AG04450 (cell line): ENCODE results near the genes CHD9, RBL2 and AKTIP.

DNA sequence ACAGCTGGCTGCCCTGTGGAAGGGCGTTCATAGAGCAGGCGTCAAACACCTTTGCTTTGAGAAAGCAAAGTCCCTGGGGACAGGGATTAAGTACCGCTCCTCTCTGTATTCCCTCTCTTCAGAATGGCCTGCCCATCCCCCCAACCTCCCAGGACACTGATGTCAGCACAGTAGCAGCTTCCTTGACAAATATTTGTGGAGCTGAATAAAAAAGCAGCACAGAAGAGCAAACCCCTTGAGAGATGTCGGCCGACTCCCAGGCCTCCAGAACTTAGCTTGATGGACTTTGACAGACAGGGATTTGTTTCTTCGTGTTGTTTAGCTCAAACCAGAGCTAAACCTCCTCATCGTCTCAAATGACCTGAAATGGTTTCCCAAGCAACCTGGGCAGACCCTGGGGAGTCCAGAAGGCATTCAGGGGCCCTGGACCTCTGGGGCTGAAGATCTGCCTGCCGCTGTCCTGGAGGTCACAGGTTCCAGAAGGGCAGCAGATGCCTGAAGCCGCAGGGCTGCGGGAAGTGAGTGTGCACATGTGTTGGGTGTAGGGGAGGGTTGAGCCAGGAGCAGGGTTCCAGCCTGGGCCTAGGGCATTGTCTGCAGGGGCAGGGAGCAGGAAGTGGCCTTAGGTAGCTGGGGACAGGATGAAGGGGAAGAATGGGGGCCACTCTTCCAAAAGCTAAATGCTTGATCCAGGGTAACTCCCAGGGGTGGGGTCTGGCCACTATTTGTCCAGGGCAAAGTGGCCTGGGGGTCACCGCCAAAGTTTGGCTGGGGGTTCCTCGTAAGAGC, 42.3 kb upstream of the NKD1 start:
- CAGE, long polyA plus RNA: no peak
- RRBS: no CpG with 5 or more reads among the region's 12 CpGs

DNA sequence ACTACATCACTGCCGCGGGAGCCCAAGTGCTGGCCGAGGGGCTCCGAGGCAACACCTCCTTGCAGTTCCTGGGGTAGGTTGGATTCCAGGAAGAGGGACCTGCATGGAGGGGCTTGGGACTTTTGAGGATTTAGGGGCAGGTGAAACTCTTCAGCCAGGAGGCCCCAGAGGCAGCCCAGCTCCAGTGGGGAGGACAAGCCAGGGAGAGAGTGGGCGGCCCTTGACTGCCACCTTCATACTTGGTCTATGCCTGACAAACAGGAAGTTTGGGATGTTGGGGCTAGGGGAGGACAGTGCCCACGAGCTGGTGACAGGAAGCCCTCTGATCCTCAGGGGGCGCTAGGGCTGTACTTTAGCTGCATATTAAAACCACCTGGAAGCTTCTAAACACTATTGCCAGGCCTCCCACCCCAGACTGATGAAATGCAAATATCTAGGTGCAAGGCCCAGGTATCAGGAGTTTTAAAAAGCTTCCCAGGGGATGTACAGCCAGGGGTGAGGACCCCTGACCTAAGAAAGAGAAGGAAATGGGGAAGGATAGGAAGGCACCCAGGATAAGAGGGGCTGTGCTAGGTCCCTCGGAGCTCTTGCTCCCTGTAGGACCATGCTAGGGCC, 21.8 kb upstream of the CYLD start:
- CAGE, long polyA plus RNA: no peak
- RRBS: no CpG with 5 or more reads among the region's 8 CpGs

DNA sequence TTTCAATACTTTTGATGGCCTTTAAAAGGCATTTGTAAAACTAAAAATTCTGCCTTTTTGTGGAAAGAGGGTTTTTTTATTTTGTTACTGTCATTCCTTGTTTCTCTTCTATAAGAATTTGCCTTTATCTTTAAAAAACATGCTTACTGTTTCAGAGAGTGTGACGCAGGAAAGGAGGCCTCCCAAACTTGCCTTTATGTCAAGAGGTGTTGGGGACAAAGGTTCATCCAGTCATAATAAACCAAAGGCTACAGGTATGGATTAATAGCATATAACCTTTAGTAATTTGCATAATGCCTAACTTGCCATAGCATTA, 34.1 kb downstream of the CYLD start:
- CAGE, long polyA plus RNA: no peak
- RRBS: no CpG with 5 or more reads among the region's 1 CpG

GRCh38 chr16:50826849-50827240, 85.0 kb downstream of the CYLD start:
- CAGE, long polyA plus RNA: no peak
- RRBS: no CpG with 5 or more reads among the region's 3 CpGs

DNA sequence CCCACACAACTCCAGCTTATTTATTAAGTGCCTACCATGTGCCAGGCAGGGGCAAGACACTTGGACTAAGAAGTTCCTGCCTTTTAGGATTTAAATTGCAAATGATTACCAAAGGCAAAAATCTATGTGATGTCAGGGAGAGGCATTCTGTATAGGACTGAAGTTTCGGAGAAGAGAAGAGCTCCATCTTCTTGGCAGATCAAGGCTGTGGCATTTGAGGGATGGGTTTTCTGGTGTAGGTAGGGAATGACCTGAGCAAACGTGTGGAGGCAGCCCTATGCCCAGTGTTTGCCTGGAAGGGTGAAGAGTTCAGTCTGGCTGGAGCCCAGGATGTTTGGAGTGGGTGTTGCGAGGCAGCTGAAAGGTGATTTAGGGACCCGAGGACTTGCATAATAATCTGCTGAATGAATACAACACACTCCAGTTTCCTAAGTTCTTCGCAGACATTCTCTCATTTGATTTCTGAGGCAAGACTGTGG, 186.1 kb downstream of the CYLD start:
- CAGE, long polyA plus RNA: no peak
- RRBS: no CpG with 5 or more reads among the region's 5 CpGs

DNA sequence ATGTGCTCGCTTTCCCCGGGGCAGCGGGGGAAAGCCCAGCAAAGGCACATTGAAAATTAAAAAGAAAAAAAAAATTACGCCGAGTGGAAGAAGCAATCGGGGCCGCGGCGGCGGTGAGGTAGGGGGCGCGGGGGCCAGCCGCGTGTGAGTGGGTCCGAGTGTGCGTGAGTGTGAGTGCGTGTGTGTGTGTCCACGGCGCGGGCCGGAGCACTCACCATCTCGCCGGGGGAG, 204 bp downstream of the SALL1 start:
- CAGE, long polyA plus RNA: no peak
- RRBS: no CpG with 5 or more reads among the region's 23 CpGs

GRCh38 chr16:51157700-51158370, 6.8 kb upstream of the SALL1 start:
- CAGE, long polyA plus RNA: no peak
- RRBS: no CpG with 5 or more reads among the region's 11 CpGs

DNA sequence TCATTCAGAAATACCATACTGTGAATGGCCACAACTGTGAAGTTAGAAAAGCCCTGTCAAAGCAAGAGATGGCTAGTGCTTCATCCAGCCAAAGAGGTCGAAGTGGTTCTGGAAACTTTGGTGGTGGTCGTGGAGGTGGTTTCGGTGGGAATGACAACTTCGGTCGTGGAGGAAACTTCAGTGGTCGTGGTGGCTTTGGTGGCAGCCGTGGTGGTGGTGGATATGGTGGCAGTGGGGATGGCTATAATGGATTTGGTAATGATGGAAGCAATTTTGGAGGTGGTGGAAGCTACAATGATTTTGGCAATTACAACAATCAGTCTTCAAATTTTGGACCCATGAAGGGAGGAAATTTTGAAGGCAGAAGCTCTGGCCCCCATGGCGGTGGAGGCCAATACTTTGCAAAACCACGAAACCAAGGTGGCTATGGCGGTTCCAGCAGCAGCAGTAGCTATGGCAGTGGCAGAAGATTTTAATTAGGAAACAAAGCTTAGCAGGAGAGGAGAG, 495.3 kb upstream of the SALL1 start:
- CAGE, long polyA plus RNA: no peak
- RRBS: no CpG with 5 or more reads among the region's 10 CpGs

DNA sequence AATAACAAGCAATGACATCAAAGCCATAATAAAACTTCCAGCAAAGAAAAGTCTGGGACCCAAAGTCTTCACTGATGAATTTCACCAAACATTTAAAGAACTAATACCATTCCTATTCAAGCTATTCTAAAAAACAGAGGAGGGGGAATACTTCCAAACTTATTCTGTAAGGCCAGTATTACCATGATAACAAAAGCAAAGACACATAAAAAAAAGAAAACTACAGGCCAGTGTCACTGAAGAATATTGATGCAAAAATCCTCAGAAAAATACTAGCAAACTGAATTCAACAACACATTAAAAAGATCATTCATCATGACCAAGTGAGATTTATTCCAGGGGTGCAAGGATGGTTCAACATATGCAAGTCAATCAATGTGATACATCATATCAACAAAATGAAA, 591.9 kb upstream of the SALL1 start:
- CAGE, long polyA plus RNA: no peak

GRCh38 chr16:52539776-52540353, 7.1 kb downstream of the TOX3 start:
- CAGE, long polyA plus RNA: no peak
- RRBS: no CpG with 5 or more reads among the region's 10 CpGs

DNA sequence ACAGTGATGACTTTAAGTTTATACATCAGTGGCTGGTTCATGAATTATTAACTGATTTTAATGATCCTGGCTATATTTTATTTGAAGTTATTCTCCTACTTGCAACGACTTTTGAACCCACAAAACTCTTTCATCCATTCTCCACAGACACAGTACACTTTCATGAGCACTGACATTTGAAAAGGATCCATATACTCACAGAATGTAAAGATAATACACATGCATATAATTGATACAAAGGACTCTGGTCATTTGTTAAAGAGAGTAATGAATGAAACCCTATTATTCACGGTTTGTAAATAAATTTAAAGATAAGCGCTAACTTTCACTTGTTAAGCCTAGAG, 3.3 kb downstream of the TOX3 start:
- CAGE, long polyA plus RNA: no peak
- RRBS: no CpG with 5 or more reads among the region's 3 CpGs

DNA sequence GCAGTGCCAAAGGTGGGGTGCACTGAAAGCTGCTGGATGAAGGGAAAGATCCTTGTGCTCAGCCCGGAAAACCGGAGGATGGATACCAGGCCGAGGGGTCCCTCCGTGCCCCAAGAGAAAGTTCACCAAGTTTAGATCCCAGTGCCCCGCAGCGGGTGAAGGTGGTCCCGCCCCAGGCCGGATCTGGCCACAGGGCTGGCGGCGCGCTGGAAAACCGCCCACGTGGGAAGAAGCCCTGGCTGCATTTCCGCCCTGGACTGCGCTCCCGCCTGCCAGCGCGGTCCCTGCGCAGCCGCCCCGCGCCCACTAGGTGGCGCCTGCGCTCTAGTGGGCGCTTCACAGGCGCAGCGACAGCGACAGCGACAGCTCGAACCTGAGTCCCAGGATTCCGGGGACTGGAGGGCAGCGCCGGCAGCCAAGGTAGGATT, at the start of gene CHD9:
TSS of gene CHD9 (plus strand) at position 334 of the 428 bp plus-strand sequence.
- CAGE, long polyA plus RNA: start-site peak on the plus strand centred at position 352 of the sequence, 84 bp wide, 75 and 56 reads in 2 replicates
- RRBS: 0% methylated on average over 7 of the region's 33 CpGs

GRCh38 chr16:53056229-53057011, 1.6 kb downstream of the CHD9 start:
- CAGE, long polyA plus RNA: no peak
- RRBS: no CpG with 5 or more reads among the region's 10 CpGs

DNA sequence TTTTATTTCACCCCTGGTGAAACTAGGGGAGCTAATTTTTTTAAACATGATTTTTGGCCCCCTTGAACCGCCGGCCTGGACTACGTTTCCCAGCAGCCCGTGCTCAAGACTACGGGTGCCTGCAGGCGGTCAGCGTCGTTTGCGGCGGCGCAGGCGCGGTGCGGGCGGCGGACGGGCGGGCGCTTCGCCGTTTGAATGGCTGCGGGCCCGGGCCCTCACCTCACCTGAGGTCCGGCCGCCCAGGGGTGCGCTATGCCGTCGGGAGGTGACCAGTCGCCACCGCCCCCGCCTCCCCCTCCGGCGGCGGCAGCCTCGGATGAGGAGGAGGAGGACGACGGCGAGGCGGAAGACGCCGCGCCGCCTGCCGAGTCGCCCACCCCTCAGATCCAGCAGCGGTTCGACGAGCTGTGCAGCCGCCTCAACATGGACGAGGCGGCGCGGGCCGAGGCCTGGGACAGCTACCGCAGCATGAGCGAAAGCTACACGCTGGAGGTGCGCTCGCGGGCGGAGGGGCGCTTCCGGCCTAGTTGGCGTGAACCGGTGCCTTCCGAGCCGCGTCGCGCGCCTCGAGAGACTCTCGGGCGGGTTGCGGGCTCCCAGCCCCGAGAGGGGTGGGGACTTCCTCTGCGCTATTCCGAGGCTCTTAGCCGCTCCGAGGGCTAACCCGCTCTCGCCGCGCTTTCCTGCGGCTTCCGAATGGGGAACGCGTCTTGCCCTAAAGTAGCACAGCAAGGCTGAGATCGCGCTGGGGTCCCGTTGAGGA, at the start of gene RBL2:
TSS of gene RBL2 (plus strand) at position 167 of the 763 bp plus-strand sequence.
- CAGE, long polyA plus RNA: start-site peak on the plus strand centred at position 167 of the sequence, 47 bp wide, 435 and 704 reads in 2 replicates
- RRBS: 2% methylated on average over 9 of the region's 91 CpGs

DNA sequence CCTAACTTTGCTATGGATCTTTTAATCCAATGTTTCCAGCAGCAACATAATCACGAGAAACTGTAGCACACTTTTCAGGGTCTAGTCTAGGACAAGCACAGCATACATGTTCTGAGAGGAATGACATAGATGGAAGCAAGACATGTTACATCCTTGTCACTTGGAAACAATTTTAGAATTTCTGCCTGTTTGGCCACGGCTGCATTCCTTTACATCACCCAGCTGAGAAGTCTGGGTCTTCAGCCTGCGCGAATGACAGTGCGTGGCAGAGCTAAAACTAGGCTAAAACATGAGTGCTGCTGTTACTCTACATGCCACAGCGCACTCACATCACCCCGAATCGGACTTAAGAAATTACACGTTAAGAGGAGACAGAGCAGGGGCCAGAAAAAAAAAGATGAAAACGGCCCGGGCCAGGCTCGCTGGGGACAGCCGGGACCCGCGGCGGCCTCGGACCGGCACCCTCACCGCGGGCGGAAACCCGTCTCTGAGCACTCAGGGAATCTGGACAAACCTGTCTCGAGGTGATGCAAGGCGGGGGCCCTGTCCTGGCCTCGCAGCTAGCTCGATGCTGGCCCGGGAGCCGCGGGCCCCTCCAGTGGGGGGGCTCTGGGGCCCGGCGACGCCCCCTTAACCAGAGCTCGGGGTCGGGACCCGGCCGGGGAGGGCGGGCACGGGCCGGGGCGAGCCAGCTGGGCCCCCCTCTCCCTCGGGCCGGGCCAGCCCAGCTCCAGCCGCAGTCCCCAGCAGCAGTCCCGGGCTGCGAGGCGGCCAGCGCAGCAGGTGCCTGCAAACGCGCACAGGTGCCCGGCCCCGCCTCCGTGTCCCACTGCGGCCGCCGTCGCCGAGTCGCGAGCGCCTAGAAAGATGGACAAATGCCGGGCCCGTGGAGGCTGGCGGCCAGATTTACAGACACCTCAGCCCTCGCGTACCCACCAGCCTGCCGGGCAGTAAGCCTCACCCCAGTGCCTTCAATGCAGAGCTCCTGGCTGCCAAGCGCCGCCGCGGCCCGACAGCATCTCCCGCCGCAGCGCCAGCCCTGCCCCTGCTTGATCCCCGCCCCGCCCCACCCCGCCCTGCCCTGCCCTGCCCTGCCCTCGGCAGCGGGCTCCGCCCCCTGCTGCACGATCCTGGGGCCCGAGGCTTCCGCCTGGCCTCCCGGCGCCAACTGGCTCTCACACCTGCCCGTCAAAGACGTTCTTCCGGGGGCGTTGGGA, at the start of gene AKTIP:
TSS of gene AKTIP (minus strand) at position 1,024 of the 1,217 bp plus-strand sequence.
- CAGE, long polyA plus RNA: start-site peak on the minus strand centred at position 1,036 of the sequence, 29 bp wide, 175 and 191 reads in 2 replicates
- RRBS: 2% methylated on average over 29 of the region's 89 CpGs

DNA sequence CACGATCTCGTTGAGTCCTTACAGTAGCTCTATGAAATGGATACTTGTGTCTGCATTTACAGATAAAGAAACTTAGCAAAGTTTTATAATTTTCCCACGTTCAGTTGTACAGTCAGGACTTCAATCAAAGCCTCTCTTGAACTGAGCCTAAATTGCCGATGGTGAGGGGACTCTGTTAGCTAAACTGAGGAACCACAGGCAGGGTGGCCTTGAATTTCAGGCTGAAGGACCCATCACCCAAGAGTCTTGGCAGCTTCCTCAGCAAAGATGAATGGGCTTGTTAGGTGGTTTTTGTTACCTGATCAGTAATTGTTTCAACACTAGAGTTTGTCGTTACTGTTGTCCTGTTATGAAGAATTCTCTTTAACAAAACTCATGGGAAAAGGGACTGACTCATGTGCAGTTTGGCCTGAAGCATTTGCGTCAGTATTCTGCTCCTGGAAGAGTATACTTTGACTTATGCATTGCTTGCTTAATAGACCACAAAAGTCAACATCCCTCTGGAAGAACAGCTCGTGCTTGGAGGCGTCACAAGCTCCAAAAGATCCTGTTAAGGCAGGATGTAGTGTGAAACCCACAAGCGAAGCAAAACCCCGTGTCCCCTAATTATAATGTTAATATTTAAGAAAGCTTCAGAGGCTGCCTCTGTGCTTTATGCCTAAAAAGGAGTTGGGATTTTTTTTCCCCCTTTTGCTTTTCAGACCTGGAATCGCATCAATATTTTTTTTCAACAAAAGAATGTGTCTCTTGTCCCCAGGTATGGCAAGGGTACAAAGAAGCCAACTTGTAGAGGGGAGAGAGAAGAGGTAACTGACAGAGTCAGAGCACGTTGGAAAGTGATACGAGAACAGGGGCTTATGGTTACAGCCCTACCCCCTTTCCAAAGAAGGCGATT, 205.9 kb downstream of the IRX3 start:
- CAGE, long polyA plus RNA: no peak
- RRBS: no CpG with 5 or more reads among the region's 14 CpGs

GRCh38 chr16:54178254-54178837, 108.2 kb downstream of the IRX3 start:
- CAGE, long polyA plus RNA: no peak
- RRBS: no CpG with 5 or more reads among the region's 9 CpGs

- CAGE, long polyA plus RNA: no peak
- RRBS: no CpG with 5 or more reads among the region's 4 CpGs
Observed at GRCh38 chr16:54240289-54240606, 46.3 kb downstream of the IRX3 start.

GRCh38 chr16:54291175-54291607, 4.6 kb upstream of the IRX3 start:
- CAGE, long polyA plus RNA: no peak
- RRBS: 4% methylated on average over 11 of the region's 35 CpGs

- CAGE, long polyA plus RNA: no peak
- RRBS: no CpG with 5 or more reads among the region's 17 CpGs
Observed at GRCh38 chr16:54342158-54342836, 55.7 kb upstream of the IRX3 start.